Sternocleidomastoid (tissue), 1 donor: ENCODE measurements around a stretch of chr16.

- PRO-cap = no peak
Measured at GRCh38 chr16:87557067-87557690, 45.1 kb upstream of the JPH3 start.

GRCh38 chr16:87561051-87561294 is 41.3 kb upstream of the JPH3 start:
- PRO-cap = no peak

- PRO-cap = no peak
Measured at GRCh38 chr16:87709065-87709774, 56.6 kb downstream of the KLHDC4 start.

DNA sequence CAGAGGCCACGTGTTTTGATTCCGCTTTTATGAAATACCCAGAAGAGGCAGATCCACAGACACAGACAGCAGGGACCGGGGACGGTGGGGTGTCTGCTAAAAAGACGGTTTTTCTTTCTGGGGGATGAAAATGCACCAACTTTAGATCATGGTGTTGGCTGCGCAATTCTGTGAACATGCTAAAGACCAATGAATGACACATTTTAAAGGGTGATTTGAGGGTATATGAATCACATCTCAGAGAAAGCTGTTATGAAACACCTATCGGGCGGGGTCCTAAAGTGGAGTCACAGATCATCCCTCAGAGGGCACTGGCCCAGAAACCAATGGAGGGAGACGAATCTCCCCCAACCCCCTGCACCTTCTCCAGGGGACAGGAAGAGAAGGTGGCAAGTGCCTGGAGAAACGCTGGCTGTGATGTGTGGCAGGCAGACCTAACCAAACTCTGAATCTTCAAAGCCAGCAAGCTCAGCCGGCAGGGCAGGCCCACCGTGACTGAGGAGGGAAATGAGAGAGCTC is 26.0 kb downstream of the KLHDC4 start:
- PRO-cap = no peak

GRCh38 chr16:87747457-87748135 is 18.2 kb downstream of the KLHDC4 start:
- PRO-cap = no peak

DNA sequence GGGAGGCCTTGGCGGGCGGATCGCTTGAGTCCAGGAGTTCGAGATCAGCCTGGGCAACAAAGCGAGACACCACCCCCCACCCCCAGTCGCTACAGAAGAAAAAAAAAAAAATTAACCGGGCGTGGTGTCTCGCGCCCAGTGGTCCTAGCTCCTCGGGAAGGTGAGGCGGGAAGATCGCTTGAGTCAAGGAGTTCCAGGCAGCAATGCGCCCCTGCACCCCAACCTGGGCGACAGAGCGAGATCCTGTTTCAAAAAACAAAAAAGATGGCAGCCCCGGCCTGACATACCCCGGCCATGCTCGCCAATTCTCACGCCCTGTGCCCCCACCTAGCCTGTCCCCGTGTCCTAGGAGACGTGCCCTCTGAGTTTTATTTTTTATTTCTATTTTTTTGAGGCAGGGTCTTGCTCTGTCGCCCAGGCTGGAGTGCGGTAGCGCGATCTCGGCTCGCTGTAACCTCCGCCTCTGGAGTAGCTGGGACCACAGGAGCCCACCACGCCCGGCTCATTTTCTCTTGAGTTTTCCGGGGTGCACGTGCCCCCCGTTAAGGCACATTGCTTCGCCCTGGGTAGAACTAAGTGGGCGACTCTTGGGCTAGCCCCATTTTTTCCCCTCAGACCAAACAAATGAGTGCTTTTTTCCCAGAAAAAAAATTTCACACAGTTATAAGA is 530 bp upstream of the KLHDC4 start:
- PRO-cap = no peak

GRCh38 chr16:87806079-87806791 is 40.4 kb upstream of the KLHDC4 start:
- PRO-cap = no peak

DNA sequence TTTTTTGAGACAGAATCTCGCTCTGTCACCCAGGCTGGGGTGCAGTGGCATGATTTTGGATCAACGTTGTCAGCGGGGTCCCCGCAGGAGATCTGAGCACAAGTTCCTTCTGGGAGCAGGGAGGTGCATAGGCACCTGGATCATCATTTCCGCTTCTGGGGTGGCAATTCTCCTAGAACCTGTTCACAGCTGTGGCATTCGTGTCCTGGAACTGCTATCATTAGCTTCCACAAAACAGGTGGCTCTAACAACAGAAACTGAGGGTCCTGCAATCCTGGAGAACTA is 43.3 kb upstream of the KLHDC4 start:
- PRO-cap = no peak

GRCh38 chr16:87812253-87812720 is 46.5 kb upstream of the KLHDC4 start:
- PRO-cap = no peak

DNA sequence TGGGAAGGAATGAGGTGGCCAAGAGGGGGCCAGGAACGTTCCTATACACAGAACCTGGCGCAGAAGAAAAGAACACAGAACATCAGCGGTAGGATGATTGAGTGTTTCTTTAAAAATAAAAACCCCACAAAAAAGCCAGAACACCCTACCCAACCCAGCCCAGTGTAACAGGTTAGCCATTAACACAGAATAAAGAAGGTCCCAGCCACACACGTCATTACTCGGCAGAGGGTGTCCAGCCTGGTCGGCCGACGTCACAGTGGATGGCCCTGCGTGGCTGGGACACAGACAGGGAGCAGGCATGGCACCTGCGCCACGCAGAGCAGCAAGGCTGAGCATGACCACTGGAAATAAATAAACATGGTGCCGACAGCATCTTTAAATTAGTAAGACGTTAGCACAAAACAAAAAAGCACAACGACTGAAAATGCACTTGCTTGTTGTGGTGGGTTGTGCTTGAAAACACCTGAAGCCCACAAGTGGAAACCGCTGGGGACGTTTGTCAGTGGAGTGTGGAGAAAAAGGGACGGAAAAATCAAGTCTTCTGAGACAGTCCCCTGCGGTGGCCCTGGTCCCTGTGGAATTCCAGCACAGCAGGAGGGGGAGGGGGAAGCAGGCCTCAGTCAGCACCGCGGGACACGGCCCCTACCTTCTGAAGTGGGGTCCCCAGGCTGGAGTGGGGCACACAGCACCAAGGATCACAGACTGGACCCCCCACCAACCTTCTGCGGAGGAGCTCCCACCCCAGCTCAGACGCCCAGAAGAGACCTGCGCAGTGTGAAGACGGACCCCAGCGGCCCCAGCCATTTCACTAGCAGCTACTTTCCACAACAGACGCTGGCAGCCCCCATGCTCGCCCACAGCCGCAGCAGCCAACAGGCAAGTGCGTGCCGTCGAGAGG is 39.1 kb downstream of the SLC7A5 start:
- PRO-cap = no peak

- PRO-cap = no peak
Measured at GRCh38 chr16:87830835-87831654, 38.3 kb downstream of the SLC7A5 start.

GRCh38 chr16:87838754-87839609 is 30.3 kb downstream of the SLC7A5 start:
- PRO-cap = no peak

DNA sequence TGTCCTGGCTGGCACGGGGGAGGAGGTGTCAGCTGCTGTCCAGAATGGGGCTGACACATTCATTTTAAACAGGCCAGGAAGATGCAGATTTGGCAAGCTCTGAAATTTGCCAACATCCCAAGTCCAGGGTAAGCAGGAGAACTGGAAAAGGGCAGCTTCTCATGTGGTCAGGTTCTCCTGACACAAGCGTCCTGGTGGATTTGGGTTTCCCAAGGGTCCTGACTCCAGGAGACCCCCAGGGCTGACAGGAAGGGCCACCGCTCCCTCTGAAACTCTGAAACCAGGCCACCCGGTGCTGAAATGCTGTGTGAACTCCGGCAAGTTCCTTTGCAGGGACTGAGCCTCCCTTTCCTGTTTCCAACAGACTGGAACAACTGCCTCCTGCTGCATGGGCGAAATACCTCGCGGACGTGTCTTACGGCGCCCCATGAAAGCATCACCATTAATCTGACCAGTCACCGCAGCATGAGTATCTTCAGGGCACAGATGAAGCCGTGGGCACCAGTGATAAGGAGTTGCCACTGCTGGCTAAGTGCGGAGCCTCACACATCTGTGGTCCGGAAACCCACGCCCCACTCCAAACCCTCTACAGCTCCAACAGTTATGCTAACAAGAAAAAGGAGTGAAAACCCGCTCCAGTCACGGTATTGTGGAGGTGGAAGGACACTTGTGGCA is 11.3 kb downstream of the SLC7A5 start:
- PRO-cap = no peak

GRCh38 chr16:87918794-87919135 is 17.6 kb downstream of the CA5A start:
- PRO-cap = no peak

- PRO-cap = unidirectional peak, plus-strand start at chr16:87956497
Measured at GRCh38 chr16:87956147-87956779, 5.0 kb downstream of the BANP start.

DNA sequence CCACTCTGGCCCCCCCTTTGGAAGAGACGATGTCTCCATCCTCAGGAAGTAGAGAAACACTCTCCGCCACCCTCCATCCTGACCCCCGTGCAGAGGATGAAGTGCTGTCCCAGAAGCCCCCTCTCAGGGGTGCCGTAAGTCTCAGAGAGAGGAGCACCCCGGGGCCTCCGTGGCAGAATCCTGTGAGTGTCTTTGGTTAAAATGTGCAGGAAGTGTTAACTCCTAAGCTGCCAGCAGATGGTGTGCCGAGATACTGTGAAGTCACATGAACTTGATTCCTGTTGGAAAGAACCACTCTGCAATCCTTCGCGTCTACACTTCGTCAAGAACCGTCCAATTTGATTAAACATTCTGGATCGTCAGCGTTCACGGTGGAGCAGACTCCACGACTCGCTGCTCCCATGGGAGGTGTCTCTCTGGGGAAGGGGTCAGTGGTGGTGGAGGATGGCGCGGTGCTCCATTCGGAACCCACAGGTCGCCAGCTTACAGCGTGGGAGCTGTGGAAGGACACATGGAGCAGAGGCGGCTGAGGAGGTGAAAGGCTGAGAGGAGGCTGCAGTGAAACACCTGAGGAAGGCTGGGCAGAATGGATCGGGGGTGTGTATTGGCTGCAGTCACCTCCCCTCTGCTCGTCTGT is 5.7 kb downstream of the BANP start:
- PRO-cap = no peak

DNA sequence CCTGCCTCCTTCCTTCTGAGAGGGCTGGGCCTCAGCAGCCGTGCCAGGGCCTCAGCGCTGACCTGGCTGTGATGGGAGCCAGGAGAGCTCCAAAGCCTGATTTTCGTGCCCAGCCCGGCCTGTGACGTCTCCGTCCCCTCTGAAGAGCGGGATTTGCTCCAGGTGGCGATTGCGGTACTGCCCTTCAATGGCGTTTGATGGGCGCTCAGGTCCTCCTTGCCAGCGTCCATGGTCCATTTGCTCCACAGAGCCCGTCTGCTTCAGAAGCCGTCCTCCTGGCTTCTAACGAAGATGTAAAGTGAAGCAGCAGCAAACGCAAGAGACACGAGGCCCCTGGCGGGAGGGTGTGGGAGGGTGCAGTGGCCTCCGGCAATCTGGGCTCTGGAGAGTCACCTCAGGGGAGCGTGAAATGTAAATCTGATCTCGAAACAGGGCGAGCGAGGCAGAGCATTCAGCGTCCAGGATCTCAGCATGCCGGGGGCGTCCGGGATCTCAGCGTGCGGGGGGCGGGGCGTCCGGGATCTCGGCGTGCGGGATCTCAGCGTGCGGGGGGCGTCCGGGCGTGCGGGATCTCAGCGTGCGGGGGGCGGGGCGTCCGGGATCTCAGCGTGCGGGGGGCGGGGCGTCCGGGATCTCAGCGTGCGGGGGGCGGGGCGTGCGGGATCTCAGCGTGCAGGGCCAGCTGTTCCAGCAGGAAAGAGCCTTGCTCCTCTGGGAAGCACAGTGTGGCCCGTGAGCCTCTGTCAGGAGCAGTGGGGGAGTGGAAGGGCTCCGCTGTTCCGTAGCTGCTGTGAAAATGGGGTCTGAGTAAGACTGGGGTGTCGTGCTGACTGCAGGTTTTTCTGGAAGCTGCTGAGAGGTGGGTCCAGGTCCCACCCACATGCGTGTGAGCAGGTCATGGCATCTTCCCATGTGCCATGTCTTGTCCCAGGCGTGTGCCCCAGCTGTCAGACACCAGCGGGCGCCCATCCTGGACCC is 68.1 kb downstream of the BANP start:
- PRO-cap = no peak

DNA sequence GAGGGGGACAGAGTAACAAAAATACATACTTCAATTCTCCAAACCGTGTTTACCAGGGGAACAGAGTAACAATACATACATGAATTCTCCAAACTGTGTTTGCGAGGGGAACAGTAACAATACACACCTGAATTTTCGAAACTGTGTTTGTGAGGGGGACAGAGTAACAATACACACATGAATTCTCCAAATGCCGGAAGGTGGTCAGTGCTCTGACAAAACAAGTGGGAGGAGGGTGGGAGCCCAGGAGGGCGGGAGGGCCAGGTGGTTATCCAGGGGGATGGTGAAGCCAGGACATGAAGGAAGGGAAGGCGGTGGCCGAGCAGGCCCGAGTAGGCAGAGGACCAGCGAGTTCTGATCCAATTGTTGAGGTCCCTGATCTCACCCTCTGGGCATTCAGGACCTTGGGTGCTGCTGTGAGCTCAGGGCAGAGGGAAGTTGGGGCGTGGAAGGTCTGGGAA is 75.5 kb downstream of the BANP start:
- PRO-cap = no peak

- PRO-cap = no peak
Measured at GRCh38 chr16:88086670-88087192, 135.5 kb downstream of the BANP start.

GRCh38 chr16:88170512-88170825 is 212.3 kb upstream of the ZNF469 start:
- PRO-cap = no peak